HEK293 (cell line): Measurements from ENCODE around the gene SLCO3A1.

- PRO-cap = no peak
- RRBS, 2 experiments = under 1% methylated on average over 7 of the region's 15 CpGs
These were observed 214 bp downstream of the HDDC3 start for GRCh38 chr15:90932246-90932424.

DNA sequence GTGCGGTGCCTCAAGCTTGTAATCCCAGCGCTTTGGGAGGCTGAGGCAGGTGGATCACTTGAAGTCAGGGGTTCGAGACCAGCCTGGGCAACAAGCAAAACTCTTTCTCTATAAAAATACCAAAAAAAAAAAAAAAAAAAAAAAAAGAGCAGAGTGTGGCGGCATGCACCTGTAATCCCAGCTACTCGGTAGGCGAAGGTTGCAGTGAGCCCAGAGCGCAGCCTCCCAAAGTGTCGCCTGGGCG is 424 bp upstream of the RCCD1 start:
- PRO-cap = no peak
- RRBS, 2 experiments = no CpG with 5 or more reads among the region's 9 CpGs

DNA sequence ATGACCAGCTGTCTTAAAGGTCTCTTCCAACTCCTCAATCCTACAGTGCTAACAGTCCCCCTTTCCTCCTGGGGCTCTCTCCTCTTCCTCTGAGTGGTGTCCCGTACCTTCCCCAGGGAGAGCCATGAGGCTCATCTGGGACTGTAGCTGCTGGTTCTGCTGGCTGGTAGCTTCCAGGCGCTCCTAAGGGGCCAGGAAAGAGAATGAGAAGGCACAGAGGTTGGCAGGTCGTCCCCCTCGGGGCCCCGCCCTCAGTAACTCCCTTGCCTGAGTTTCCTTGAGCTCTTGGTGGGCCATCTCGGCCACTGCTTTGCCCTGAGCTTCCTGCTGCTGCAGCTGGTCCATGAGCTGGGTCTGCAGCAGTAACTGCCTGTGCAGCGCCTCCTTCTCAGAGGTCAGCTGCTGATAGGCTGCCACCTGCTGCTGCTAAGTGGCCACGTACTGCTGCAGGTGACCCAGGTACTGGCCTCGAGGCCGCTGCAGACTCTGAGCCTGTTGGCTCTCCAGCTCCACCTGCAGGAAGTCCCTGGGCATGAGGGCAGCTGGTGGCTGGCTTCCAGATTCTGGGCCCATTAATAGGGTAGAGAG is 10.5 kb upstream of the VPS33B start:
- PRO-cap = unidirectional peak, minus-strand start at position 488 of the sequence
- RRBS, 2 experiments = no CpG with 5 or more reads among the region's 10 CpGs

- PRO-cap = bidirectional peak, plus-strand start at chr15:91853556, minus-strand start at chr15:91853261
- RRBS, 2 experiments = 1% methylated on average over 69 of the region's 122 CpGs
These were observed at the start of gene SLCO3A1 for GRCh38 chr15:91853167-91854097. Gene SLCO3A1, plus strand, starts transcription at chr15:91853708.

DNA sequence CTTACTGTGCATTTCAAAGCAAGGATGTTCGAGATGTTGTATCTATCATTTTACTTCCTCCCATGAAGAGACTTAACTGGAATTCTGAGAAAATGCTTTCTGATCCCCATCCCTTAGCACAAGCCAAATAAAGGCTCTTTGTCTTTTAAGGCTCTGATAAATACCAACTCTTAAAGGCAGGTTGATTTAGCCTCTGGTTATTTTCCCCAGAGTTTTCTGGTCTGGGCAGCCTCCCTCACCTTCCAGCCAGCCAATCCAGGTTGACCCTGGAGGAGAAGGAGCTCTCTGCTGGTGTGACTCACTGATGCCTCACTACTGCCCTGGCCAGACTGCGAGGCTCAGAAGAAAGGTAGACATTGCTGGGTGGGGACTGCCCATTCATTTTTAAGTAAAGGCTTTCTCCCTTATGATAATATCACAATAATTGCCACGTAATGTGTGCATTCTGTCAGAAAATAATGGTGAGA is 37.1 kb downstream of the SLCO3A1 start:
- PRO-cap = no peak
- RRBS, 2 experiments = no CpG with 5 or more reads among the region's 3 CpGs

DNA sequence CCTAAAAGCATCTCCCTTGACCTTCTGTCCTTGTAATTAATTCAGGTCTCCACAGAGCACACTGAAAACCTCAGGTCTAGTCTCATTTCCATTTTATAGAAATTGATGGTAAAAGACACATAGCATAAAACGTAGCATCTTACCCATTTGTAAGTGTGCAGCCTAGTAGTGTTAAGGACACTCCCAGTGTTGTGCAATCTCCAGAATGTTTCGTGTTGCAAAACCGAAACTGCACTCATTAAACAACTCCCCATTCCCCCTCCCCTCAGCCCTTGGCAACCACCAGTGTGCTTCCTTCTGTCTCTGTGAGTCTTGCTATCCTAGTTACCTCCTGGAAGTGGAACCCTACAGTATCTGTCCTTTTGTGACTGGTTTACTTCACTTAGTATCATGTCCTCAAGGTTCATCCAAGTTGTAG is 89.5 kb downstream of the SLCO3A1 start:
- PRO-cap = no peak
- RRBS, 2 experiments = no CpG with 5 or more reads among the region's 3 CpGs

GRCh38 chr15:92006888-92007684 is 153.6 kb downstream of the SLCO3A1 start:
- PRO-cap = no peak
- RRBS, 2 experiments = no CpG with 5 or more reads among the region's 10 CpGs

DNA sequence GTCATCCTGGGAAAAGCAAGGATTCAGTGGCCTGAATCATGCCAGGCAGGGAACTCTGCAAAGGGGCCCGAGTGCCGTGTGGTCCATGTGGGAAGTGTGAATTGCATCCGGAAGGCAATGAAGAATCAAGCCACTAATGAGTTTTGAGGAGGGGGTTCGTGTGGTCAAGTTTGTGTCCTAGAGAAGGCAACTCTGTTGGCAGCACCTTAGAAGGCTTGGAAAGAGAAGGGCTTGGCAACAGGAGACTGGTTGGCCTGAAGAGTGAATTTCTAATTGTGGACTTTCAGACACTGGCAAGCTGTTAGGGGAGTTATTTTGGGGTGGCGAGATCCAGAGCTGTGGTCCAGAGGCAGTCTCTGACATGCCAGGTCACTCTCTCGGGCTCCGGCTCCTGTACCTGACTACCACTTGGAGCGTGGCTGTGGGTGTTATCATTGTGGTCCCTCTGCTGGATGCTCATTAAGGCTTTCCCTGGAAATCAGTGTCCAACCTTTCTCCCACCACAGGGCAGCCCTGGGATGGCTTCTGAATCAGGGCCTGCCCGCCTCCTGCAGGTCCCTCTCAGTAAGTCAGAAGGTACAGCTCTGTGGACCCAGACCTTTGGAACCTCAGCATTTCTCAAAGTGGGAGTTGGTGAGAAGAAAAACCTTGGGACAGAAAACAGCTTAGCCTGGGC is 209.0 kb downstream of the SLCO3A1 start:
- PRO-cap = no peak
- RRBS, 2 experiments = no CpG with 5 or more reads among the region's 9 CpGs

- PRO-cap = no peak
- RRBS, 2 experiments = no CpG with 5 or more reads among the region's 18 CpGs
These were observed 216.3 kb downstream of the SLCO3A1 start for GRCh38 chr15:92069594-92070345.

DNA sequence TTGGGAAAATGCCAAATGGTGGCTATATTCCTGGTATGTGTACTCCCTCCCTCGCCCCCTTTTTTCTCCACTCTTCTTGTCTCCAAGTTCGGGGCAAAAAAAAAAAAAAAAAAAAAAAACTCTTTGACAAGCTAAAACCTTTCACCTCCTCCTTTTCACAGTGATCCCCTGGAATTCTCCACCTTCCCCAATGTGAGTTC is 263.0 kb upstream of the ST8SIA2 start:
- PRO-cap = no peak
- RRBS, 2 experiments = no CpG with 5 or more reads among the region's 2 CpGs

- PRO-cap = no peak
- RRBS, 2 experiments = no CpG with 5 or more reads among the region's 8 CpGs
These were observed 239.4 kb upstream of the ST8SIA2 start for GRCh38 chr15:92153823-92155053.

GRCh38 chr15:92645270-92646224 is 10.0 kb downstream of the FAM174B start:
- PRO-cap = no peak
- RRBS, 2 experiments = no CpG with 5 or more reads among the region's 8 CpGs

DNA sequence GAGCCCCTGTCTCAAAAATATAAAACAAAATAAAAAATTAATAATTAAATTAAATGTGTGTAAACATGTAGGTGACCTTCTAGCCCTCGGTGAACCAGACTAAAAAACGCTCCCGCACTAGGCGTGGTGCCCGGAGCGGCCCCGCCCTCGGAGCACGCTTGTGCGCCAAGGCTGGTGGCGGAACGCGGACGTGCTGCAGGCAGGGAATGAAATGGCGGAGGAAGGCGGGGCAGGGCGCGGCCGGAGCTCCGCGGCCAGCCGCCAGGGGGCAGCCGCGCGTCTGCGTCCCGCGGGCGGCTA is 91.2 kb upstream of the CHD2 start:
- PRO-cap = bidirectional peak, plus-strand start outside the sequence, minus-strand start at position 101 of the sequence
- RRBS, 2 experiments = under 1% methylated on average over 10 to 16 of the region's 29 CpGs

- PRO-cap = no peak
- RRBS, 2 experiments = no CpG with 5 or more reads among the region's 17 CpGs
These were observed 16.4 kb upstream of the CHD2 start for GRCh38 chr15:92883582-92884203.

DNA sequence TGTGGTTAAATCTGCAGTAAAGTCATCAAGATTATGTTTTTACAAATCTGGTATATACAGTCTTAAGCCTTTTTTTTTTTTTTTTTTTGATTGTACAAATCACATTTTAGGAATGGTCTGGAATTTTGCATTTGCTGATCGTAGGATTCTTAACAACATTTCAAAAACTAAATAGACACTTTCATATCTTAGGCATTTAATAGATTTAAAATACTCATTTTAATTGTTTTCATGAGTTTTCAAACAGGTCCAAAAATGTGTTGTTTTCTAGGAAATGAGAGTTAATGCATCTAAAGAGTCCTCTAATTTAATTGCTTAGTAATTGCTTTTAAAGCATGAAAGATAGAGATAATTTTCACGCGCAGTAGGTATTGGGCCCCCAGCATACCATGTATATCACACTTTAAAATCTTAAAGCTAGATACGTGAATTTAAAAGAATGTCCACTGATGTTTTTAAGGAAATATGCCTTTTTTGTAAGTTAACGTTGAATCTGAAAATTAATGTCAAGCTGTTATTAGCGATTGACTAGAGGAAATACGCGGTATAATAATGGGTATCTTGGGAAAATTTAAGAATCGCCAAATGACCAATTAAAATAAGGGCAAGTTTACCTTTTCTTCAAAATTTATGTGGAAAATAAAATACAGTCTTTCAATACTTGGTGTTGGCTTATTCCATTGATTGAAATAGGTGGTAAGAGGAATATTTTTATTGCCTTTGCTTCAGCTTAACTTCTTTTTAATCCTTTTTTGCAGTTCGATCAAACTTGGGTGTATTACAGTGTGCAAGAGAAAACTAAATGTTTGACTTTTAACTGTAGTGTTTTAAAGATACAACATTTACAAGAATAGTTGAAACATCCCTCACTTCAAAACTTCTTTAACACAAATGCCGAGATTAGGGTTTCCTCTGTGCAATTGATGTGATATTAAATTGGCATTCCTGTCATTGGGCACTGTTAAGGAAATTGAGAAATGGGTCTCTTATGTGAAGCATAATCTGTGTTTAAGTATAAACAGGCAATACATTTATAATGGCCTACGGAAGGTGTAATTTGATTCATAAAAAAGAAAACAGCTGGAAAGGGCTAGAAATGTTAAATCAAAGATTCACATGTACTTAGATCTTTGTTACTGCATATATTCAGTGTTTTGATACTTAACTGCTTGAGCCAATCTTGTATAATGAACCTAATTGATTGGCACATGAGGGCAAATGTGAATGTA is 13.2 kb upstream of the CHD2 start:
- PRO-cap = no peak
- RRBS, 2 experiments = no CpG with 5 or more reads among the region's 12 CpGs

- PRO-cap = no peak
- RRBS, 2 experiments = no CpG with 5 or more reads among the region's 5 CpGs
These were observed 22.3 kb downstream of the CHD2 start for GRCh38 chr15:92922416-92922862.

GRCh38 chr15:92978075-92978546 is 78.0 kb downstream of the CHD2 start:
- PRO-cap = no peak
- RRBS, 2 experiments = no CpG with 5 or more reads among the region's 5 CpGs

DNA sequence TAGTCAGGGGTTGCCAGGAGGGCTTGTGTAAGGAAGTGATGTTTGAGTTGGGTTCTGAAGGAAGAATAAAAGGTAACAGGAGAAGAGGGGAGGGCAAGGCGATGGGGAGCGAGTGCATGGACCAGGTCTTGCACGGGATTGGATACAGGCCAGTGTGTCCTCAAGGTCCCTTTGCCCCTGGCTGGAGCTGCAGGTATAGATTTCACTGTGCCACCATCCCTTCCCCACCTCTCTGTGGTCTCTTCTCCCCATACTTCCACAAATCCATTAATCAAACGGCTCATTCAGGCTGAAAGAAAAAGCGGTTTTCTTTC is 83.8 kb downstream of the RGMA start:
- PRO-cap = no peak
- RRBS, 2 experiments = no CpG with 5 or more reads among the region's 5 CpGs

DNA sequence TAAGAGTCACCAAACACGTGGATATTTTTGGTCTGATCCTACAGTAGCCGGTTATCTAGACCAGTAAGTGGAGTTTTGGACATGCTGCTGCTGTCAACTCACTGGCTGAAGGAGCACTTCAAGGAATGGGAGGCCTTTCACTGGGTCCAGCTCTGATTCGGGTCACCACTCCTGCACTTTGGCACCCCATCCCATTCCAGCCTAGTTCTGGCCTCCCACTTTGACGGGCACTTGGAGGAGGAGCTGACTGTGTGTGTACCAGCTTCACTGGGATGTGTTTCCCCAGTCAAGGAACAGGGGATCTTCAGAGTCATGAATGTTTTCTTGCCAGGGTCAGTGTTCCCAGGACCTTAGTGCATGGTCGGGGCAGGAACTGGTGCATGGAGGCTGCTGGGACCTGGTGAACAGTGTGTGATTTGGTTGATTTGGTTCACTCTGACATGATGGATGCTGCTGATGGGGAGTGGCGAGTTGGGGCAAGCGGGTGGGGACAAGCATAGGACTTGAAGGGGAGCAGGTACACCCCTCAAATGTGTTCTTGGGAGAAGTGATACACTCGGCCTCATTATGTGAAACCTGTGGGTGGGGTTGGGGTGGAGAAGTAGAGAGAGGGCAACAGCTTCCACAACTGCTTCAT is 64.2 kb downstream of the RGMA start:
- PRO-cap = no peak
- RRBS, 2 experiments = no CpG with 5 or more reads among the region's 8 CpGs

- PRO-cap = bidirectional peak, plus-strand start at chr15:93071803, minus-strand start at chr15:93071706
- RRBS, 2 experiments = no CpG with 5 or more reads among the region's 30 CpGs
These were observed 17.8 kb downstream of the RGMA start for GRCh38 chr15:93070864-93071967.